Endodermal cell (in vitro differentiated cells): ENCODE measurements around the gene MAP3K1.

DNA sequence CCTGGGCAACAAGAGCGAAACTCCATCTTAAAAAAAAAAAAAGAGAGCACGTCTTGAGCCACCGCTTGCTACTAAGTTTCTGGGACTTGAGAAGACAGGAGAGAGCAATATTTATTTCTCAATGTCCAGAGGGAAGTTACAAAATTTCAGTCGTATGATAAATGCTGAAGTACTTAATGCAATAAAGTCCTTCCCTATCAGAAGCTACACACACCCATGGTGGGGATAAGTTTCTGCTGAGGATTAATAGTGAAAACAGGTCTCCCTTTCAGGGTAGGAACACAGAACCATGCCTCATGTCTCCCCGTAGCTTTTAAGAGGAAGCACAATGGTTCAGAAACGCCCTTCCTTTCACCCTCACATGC is 73.7 kb downstream of the ANKRD55 start:
- PRO-cap: no peak

DNA sequence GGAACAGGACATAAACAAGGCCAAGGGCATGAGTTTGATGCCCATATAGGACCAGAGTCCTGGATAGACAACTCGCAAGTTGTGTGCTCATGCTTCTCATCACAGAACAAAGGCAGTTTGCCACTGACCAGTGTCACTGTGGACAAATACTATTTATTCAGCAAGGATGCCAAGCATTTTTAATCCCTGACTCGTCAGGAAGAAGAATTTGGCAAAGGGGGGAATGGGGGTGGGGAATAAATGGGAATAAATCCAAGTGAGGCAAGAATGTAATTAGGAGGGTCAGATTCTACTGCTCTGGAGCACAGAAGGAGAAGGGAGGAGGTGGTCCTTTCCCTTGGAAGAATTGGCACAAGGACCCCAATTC is 46.8 kb upstream of the ANKRD55 start:
- PRO-cap: no peak

DNA sequence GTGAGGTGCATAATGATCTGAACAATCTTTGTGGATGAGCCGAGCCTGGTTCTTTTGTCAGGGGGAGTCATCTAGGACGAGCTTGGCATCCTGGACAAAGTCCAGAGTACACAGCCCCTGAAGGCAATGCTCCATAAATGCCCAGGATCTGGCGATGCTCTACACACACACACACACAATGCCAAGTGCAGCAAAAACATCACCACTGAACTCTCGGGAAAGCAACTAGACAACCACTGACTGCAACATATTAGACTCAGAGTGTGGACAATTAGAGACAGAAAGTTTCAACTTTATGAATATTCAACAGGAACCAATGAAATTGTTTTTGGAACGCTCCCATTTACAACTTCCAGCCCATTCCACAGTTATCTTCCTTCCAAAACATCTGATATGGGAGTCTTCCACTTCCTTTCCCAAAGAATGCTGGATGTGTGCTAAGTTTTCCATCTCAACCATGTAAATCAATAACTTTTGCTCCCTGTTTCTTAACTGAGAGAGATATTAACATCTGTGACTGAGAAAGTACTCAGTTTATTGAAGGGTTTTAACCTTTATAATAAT is 227.6 kb upstream of the ANKRD55 start:
- PRO-cap: no peak

DNA sequence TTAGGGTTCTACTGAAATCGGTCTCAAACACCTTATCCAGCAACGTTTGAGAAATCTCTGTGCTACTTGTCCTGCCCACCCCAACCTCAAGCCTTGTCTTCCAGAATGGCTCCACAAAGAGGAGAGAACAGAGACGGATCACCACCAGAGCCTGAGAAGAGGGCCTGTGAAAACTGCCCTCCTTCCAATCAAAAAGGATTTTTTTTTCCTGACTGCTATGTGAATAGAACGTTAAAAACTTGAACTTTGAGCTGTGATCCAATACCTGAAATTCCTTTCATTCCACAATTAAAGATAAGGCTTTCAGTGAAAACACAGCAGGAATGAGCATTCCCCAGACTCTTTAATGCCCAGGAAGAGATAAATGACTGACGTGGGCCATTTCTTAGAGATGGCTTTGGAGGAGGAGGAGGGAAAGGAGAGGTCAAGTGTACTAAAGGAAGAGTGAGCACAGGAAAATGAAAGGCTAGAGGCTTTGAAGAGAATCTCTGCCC is 178.0 kb upstream of the MAP3K1 start:
- PRO-cap: bidirectional peak, plus-strand start at position 382 of the sequence, minus-strand start at position 107 of the sequence

GRCh38 chr5:56814819-56815675 is at the start of gene MAP3K1:
Gene MAP3K1 (plus strand): TSS chr5:56815549.
- PRO-cap: bidirectional peak, plus-strand start at chr5:56815571, minus-strand start at chr5:56815220

DNA sequence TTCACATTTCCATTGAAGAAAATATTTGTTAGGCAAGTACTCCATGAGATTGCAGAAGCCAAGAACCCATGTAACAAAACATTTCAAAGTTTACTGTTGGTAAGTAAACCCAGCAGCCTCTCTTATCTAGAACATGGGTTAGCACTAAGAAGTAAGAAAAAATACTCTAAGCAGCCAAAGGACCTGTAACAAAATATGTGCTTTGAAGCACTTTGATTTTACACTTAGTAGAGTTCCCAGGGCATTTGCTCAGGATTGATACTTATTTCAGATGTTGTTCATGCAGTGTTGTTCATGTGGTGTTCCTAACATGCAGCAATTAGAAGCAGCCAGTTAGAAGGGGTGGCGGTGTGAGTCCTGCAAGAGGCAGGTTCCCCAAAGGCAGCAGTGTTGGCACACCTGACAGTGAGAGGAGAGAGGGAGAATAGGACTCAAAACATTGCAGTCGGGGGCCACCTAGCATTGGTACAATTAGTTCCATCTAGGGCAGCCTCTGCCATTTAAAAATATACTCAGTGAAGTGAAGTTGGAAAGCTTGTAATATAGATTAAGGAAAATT is 8.8 kb downstream of the MAP3K1 start:
- PRO-cap: no peak

DNA sequence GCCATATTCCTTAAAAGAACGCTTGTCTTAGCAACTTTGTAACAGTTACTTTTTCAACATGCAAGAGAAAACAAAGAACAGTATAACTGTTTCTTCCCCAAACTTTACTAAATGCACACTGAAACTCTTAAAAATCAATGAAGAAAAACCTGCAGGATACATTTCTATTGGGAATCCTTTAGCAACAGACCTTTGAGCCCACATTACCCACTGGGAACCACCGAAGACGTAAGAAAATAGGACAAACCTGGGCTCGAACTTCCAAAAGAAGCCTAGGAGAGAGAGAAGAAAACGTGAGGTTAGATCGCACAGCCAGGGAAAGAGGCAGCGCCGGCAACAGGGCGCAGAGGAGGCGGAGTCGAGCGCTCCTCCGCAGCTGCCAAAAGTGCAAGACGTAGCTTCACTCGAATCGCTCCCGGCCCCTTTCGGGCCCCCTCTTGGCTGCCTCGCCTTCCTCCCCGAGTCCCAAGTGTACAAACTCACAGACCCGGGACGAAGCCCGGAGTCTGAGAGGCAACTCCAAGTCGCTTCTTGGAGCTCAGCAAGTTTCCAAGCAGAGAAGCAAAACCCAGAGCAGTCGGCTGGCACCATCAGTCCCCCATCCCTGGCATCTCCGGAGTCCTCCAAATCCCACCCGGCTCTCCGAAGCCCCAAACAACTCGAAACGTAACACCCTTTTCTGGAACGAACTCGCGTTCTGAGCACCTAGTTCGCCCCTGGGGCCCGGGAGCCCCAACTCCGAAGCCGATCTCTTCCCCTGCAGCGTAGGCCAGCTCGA is 1.4 kb downstream of the MIER3 start:
- PRO-cap: unidirectional peak, plus-strand start at position 593 of the sequence

GRCh38 chr5:57172240-57173122 is 1.4 kb upstream of the GPBP1 start:
- PRO-cap: no peak

- PRO-cap: bidirectional peak, plus-strand start at chr5:57173242, minus-strand start at chr5:57173315; bidirectional peak, plus-strand start at chr5:57173473, minus-strand start at chr5:57173427; bidirectional peak, plus-strand start at chr5:57174059, minus-strand start at chr5:57173553
Measured at GRCh38 chr5:57173123-57173805, 595 bp upstream of the GPBP1 start.

GRCh38 chr5:57179578-57180157 is 5.8 kb downstream of the GPBP1 start:
- PRO-cap: no peak

DNA sequence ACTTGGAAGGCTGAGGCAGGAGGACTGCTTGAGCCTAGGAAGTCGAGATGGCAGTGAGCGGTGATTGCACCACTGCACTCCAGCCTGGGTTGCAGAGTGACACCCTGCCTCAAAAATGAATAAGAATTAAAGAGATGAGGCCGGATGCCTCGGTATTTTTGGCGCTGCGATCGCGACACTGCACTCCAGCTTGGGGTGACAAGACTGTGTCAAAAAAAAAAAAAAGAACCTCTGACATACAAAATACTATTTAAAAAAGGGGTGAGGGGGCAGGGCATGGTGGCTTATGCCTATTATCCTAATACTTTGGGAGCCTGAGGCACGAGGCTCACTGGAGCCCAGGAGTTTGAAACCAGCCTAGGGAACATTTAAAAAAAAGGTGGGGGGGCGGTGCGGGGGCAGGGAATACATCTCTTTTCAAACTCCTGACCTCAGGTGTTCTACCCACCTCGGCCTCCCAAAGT is 7.4 kb downstream of the GPBP1 start:
- PRO-cap: no peak

DNA sequence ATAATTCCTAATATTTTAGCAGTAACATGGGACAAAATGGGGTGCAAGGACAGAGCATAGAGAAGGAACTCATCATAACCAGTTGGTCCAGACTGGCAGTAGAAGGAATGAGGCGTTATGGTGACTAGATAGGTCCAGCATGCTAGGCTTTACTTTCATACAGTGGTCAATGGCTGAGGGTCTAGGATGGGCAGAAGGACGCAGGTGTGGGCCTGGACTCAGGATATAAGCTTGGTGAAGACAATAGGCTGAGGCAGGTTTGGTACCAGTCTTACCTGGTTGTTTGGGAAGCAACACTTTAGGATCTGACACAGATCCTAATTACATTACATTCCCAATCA is 153.5 kb upstream of the ACTBL2 start:
- PRO-cap: unidirectional peak, plus-strand start at position 131 of the sequence

DNA sequence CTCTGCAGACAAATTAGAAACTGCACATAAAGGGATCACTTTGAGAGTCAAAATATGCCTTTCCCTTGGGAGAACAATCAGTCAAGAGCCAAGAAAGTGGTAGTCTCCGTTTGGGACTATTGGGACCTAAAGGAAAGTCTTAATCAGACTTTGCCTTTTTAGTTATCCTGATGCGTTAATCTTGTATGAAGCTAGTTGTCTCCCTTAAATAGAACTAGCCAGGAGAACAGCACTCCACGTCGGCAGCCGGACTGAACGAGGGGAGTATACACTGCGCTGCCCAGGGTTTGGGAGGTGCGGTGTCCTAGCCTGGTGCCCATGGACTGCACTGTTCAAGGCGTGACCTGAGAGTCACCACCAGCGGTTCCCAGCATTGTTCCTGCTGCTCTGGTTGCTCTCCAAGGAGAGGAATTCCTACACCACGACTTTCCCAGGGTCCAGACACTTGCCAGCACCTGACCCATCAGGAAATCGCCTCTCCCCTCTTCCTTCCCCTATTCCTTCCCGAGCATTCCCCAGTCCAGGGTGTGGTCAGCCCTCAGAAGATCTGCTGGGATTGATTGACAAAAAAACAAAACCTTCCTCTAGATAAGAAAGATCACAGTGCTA is 297.6 kb upstream of the ACTBL2 start:
- PRO-cap: no peak

GRCh38 chr5:58999593-59000443 is 416.9 kb downstream of the RAB3C start:
- PRO-cap: unidirectional peak, minus-strand start at chr5:58999862

DNA sequence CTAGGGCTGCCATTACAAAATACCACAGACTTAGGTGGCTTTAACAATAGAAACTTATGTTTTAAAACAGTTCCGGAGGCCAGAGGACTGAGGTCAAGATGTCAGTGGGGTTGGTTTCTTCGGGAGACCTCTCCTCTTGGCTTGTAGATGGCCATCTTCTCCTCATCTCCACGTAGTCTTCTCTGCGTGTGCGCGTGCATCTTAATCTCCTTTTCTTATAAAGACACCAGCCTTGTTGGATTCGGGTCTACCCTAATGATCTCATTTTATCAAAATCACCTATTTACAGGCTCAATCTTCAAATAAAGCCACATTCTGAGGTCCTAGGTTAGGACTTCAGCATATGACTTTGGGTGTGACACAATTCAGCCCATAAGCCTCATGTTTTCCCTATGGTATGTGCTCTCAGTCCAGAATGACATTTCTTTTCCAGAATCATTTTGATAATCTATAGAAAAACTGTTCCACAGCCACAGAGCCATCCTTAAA is 562.3 kb downstream of the PDE4D start:
- PRO-cap: no peak

GRCh38 chr5:59519038-59519376 is 374.5 kb downstream of the PDE4D start:
- PRO-cap: no peak

GRCh38 chr5:59591104-59591660 is 302.3 kb downstream of the PDE4D start:
- PRO-cap: no peak

DNA sequence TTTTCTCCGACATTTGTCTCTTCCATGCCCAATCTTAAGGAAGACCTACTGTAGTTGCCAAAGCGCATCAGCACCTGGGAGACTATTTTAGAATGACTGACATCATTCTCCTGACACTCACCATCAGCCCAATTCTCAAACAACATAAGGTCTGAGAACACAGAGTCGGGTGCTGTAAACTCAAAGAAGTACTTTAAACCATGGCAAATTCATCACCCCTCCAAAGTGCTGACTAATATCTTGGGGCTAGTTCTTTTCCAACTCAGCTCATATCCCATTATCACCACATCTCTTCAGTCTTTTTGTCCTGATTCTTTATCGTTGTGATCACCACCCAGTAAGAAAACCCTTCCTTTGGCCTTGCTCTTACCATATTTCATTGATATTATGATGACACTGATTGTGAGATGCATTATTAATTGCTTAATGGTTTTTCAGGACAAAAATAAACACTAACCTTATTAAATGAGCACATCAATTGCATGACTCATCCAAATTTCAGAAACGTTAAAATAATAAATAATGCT is 270.9 kb downstream of the PDE4D start:
- PRO-cap: no peak

GRCh38 chr5:59667680-59668457 is 225.7 kb downstream of the PDE4D start:
- PRO-cap: no peak

- PRO-cap: no peak
Measured at GRCh38 chr5:59766369-59766905, 127.1 kb downstream of the PDE4D start.